ENCODE measurements around the genes FLVCR1, PROX1 and GPATCH2.

DNA sequence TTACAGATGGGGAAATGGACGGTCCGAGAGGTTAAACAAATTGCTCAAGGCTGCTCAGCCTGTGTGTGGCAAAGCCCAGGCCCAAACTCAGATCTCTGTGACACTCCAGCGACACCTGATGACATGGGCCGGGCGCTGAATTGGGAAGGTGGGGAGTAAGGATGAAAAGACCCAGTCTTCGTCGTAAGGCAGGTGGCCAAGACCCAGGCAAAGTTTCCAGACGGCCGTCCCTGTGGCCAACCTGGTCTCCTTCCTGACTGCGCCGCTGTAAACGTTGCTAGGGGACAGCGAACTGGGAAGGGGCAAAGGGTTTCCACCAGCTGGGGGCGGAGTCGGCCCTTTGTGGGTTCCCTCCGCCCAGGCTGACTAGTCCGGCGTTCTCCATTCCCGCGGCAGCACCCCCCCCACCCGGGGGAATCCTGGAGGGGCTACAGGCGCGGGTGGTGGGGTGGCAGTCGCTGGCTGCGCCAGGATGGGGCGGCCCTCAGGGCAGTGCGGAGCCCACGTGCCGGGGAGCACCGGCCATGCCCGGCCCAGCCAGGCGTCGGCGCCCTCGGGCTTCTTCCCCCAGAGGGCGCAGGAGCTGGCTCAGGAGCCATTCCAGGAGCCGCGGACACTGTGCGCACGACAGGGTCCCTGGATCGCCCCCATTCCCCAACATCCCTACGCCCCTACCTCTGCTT is 640 bp downstream of the BATF3 start:
- PRO-cap: bidirectional peak, plus-strand start at position 598 of the sequence, minus-strand start at position 255 of the sequence

DNA sequence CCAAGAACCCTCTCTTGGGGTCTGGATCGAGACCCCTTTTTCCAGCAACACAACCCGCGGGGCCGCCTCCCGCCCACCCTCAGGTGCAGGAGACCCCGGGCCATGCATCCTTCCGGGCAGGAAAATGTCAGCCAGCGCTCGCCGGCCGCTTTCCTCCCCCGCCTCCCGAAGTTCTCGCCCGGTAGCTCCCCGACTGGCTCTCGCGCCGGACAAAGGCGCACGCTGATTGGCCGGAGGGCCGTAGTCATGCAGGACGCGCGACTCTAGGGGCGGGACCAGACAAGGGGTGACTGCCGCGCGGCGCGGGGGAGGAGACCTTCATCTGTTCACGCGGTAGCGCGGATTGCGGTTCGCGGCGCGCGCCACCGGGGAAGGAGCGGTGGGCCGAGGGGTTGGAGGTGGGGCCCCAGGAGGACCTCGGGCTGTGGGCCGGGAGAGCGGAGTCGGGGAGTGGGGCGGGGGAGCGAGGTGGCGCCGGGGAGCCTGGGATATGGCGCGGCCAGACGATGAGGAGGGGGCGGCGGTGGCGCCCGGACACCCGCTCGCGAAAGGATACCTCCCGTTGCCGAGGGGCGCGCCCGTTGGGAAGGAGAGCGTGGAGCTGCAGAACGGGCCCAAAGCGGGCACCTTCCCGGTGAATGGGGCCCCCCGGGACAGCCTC is at the start of gene FLVCR1:
Gene FLVCR1 (plus strand): TSS at position 313 of the 661 bp plus-strand sequence.
- PRO-cap: bidirectional peak, plus-strand start at position 349 of the sequence, minus-strand start at position 167 of the sequence

GRCh38 chr1:213163481-213163680 is 112.3 kb downstream of the RPS6KC1 start:
- PRO-cap: no peak

DNA sequence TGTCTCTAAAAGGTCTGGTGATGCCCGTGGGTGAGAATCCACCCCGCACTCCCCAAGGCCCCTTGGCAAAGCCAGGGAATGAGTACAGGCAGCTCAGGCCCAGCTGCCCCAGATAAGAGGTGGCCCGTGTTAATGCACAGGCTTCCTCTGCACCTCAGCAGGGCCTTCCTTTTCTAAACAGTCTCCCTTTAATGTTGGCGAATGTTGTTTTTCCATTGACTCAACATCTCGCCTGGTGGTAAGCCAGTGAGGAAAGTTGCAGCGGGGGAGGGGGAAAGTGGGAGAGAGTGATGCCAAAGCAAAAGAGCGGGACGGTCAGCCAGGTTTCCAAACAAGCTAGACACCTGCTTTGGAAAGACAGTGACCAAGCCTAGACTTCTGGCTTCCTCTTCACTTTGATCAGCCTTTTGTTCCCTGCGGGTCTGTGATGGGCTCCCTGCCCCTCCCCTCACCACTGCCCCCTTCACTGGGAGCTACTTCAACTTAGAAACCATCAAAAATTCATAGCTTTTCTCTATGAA is 10.3 kb upstream of the PROX1 start:
- PRO-cap: no peak

GRCh38 chr1:213984912-213985930 is 2.6 kb upstream of the PROX1 start:
- PRO-cap: no peak

DNA sequence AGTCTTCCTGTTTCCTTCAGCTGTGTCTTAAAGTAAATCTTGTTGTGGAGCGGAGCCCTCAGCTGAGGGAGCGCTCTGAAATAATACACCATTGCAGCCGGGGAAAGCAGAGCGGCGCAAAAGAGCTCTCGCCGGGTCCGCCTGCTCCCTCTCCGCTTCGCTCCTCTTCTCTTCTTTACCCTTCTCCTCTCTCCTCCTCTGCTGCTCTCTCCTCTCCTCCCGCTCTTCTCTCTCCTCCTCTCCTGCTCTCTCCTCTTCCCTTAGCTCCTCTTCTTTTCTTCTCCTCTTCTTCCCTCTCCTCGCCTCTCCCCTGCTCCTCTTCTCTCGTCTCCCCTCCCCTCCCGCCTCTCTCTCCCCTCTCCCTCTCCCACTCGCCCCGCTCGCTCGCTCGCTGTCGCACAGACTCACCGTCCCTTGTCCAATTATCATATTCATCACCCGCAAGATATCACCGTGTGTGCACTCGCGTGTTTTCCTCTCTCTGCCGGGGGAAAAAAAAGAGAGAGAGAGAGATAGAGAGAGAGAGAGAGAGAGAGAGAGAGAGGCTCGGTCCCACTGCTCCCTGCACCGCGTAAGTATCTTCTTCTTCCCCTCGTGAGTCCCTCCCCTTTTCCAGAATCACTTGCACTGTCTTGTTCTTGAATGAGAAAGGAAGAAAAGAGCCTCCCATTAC is at the start of gene PROX1:
Gene PROX1 (plus strand): TSS at position 61 of the 673 bp plus-strand sequence.
- PRO-cap: bidirectional peak, plus-strand start at position 55 of the sequence, minus-strand start outside the sequence

- PRO-cap: no peak
Measured at GRCh38 chr1:213990716-213990844, 2.8 kb downstream of the PROX1 start.

DNA sequence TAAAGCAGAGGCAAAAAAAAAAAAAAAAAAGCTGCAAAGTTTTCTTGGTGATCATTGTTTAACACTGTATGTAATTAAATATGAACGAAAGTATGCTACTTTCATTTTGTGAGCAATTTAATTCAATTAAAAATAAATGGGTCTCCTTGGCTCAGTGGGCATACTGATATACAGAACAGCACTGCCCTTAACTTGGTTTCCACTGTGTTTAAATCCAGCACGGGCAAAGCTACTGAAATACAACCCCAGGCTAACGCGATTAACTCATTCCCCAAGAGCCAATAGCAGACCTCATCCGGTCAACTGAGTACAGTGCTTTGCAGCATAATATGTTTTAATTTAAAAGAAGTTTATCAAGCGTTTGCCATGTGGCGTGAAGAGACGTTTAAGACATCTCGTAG is 118.5 kb downstream of the PROX1 start:
- PRO-cap: no peak

- PRO-cap: no peak
Measured at GRCh38 chr1:214261008-214261519, 19.9 kb upstream of the SMYD2 start.

DNA sequence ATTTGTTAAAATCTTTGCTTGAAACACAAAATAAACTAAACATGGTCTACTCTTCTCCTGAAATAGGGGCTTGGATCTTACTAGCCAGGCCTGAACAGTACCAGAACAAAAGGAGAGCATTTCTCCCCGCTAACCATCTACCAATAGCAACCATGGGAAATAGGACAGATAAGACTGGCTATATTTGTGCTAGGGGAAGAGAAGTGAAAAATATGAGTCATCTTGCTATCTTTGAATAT is 81.1 kb downstream of the SMYD2 start:
- PRO-cap: no peak

GRCh38 chr1:214439291-214440290 is 111.8 kb downstream of the PTPN14 start:
- PRO-cap: no peak

DNA sequence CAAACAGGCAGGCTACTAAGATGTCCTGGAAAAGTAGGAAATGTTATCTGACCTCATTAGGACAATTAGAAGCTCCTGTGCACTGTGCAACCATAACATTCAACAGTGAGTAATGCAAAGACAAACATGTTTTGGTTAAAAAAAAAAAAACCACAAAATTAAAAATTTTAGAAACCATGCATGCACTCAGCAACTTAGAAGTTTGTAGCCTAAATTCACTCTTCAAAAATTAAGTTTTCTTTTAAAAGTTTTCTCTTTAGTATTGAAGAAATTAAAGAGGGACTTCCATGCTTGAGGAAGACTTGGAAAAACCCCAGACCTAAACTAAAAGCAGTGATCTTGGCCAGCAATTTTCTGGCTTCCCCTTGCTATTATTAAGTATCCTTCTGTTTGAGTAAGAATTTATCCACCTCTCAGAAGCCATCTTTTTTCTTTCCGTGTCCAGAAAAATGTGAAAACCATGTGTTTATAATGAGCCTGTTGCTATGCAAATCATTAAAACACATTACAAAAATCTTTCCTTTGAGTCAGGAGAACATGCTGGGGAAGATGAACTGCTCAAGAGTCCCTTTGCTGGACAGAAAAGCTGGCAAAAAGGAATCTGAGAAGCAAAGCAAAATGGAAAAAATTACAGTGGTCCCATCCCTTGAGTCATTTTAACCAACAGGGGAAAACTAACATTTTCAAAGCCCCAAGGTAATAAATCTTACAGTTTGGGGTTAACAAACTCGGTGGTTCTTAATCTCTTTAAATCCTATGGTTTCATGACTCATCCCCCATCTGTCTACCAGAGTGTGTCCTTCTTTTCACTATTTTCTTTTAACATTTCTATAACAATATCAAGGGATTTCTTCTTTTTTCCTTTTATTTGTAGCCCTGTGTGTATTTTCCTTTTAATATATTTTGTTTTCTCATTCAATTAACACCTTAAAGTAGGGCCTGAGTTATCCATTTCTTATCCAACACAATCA is 105.7 kb downstream of the PTPN14 start:
- PRO-cap: no peak

- PRO-cap: unidirectional peak, plus-strand start at chr1:214549226
Measured at GRCh38 chr1:214548858-214549430, 2.5 kb downstream of the PTPN14 start.

GRCh38 chr1:215570207-215570754 is 3.2 kb downstream of the KCTD3 start:
- PRO-cap: no peak

GRCh38 chr1:215597968-215598483 is 30.9 kb downstream of the KCTD3 start:
- PRO-cap: no peak

- PRO-cap: no peak
Measured at GRCh38 chr1:215619950-215620500, 52.9 kb downstream of the KCTD3 start.

DNA sequence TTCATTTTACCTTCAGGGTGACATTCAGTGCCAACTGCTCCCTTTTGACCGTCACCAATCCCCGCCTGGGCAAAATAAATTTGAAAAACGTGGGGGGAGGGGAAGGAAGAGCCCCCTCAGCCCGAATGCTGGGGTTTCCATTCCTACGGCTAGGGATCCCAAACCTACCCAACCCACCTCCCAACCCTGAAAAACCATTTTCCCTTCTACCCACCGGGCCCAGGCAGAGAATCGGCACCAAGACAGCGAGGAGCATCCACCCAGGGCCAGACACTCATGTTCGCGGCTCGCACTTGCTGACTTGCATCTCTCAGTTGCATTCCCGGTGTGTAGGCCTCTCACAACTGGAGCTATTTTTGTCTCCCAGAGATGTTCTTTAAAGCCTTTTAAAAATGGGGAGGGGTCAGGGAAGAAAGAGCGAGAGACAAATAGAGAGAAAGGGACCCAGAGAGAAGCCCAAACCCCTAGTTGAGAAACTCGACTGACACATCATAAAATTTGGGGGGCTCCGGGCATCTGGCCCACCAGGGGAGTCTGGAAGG is 367.1 kb upstream of the ESRRG start:
- PRO-cap: no peak

DNA sequence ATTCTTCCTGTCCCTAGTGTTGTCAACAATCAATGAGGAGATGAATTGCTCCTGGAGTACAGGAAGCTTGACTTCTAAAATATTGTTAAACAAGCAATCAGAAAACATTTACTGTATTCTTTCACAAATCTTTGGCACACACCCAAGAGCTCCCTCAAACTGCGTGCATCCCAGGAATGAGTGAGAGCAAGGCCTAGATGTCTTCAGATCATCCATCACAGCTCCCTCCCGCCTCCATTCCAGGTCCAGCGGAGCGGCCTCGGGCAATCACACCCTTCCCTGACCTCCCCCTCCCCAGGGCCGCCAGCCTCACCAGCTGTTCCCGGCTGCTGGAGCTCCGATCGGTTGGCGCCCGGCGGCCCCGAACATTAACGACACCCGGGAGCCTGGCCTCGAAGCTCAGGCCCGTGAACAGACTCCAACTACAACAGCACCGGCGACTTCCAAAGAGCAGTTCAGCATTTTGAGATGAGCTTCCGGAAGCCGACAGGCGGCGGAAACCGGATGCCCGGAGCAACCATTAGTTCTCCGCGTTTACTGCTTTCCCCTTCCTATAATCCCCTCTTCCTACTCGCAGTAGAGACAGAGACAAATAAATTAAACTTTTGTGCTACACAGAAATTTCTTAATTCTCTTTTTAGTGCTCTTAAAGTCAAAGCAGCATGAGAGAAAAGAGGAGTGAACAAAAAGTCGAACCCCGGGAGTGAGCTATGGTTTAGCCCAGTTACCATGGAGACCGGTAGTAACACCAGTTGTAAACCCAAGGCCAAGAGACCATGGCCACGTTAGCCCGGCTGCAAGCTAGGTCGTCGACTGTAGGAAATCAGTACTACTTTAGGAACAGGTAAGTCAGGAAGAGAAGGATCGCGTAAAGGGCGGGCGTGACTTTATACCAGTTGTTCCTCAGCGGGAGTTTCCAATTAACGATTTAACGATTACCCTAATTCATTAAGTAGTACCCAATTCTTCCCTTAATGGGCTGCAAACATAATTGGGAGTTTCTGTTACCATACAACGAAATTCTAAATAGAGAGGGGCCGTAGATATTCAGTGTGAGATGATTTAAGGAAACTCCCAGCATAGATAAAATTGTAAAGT is at the start of gene GPATCH2:
Gene GPATCH2 (minus strand): TSS at position 488 of the 1,098 bp plus-strand sequence.
- PRO-cap: bidirectional peak, plus-strand start at position 777 of the sequence, minus-strand start at position 465 of the sequence

GRCh38 chr1:218463190-218464015 is 118.3 kb downstream of the TGFB2 start:
- PRO-cap: no peak

DNA sequence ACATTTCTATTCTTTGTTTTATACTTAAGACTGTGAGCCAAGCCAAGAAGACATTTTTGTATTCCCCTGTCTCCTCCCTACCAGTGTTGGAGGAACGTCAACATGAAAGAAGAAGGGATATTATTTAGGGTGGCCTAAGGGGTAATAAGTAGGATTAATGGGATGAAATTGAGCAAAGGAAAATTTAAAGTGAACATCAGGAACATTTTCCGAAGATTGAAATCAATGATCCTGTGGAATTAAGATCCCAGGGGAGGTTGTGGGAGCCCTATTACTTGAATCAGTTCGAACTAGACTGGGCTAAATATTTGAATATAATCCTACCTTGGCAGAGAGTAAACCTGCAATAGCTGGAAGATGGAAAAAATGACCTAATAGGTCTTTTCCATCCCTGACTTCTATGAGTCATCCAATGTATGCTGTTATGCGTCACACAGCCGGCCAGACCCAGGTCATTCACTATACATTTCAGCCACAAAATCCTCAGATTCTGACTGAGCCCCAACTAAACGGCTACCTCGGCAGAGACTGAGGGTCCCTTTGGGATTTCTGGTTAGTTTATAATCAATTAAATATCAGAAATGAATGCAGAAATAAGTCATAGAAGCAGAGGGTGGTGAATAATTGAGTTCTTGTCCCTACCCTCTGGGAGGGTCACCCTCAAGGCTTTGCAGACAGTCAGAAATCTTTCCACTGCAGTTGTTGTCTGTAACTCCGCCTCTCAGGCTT is 240.3 kb downstream of the TGFB2 start:
- PRO-cap: no peak

Measured in sciatic nerve (tissue), 1 donor.